Measurements from ENCODE around the genes UTP14A, ELF4, AIFM1 and STK26.

DNA sequence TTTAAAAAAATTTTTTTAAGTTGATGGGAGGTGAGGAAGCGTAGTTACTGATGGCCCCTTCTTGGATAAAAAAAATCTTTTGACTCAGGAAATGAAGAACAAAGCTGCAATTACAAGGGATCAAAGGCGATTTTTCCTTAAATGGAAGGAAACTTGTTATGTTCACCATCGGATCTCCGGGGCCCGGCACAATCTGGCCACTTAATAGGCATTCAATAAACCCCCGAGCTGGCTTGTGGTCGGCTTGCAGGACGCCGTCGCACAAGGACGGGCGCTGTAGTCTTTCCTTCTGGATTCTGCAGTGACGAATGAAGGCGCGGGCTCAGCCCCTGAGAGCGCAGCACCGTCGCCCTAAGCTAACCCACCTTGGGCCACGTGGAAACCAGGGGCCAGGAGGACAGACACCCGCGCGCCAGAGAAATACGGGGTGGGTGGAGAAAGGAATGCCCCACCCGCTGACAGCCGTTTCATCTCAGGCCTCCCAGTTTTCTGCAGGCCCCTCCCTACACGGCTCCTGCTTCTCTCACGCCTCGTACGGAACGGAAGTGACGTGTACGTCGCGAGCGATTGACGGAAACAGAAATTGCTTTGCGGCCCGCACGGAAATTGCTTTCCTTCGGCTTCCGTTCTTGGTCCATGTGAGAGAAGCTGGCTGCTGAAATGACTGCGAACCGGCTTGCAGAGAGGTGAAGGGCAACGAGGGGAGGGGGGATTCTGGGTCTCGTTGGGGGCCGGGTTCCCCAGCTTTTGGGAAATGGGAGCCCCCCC is at the start of gene UTP14A:
UTP14A (plus strand) TSS at position 614 of the 768 bp plus-strand sequence.
- RRBS: 15% methylated on average over 4 of the region's 46 CpGs

- RRBS: 37% methylated on average over 25 of the region's 107 CpGs
These were observed 1.8 kb downstream of the BCORL1 start for GRCh38 chrX:129983861-129985091.

DNA sequence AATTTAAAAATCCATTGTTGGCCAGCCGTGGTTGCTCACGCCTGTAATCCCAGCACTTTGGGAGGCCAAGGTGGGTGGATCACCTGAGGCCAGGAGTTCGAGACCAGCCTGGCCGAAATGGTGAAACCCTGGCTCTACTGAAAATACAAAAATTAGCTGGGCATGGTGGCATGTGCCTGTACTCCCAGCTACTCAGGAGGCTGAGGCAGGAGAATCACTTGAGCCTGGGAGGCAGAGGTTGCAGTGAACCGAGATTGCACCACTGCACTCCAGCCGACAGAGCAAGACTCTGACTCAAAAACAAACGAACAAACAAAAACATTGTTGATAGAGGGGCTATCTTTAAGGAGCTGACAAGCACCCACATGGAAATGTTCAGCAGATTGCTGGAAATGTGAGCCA is 46.2 kb downstream of the ELF4 start:
- RRBS: no CpG with 5 or more reads among the region's 7 CpGs

DNA sequence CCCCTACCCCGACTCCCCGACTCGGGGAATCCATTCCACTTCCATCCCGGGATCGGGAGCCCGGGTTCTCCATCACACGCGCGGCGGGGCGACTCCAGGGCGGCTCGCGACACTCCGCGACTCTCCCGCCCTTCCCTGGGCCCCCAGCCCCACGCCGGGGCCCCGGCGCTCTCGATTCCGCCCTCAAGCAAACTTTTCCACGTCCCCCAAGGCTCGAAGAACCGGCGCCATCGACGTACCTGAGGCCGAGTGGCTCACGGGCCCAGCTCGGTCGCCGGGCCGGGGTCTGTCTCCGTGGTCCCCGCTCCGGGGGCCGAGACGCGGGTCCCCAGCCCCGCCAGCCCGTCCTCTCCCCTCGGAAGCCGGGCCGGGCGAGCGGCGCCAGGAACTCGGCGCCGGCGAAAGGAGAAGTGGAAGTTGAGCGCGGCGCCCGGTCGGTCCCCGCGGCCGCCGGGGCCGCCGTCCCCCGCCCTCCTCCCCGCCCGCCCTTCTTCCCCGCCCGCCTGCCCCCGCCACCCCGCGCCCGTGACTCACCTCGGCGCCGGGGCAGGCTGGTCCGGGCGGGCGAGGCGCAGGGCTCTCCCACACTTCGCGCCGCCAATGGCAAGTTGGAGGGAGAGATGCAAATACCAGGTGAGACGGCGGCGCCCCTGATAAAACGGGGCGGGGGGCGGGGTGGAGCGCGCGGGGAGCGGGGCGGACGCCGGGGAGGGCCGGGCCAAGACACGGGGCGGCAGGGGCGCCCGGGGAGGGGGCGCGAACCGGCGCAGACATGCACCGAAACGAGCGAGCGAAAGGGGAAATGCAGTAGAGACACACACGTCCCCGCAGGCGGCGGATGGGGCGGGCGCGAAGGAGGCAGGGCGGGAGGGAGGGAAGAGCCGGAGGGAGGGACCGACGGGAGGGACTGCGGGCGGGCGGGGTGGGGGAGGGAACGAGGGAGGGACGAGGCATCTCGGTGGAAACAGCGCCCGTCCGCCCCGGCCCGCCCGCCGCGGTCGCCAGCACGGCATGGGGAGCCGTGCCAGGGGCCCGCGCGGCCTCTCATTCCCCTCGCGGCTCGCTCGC is at the start of gene ELF4:
ELF4 (minus strand) TSS at position 412 of the 1,068 bp plus-strand sequence.
- RRBS: 27% methylated on average over 48 of the region's 144 CpGs

DNA sequence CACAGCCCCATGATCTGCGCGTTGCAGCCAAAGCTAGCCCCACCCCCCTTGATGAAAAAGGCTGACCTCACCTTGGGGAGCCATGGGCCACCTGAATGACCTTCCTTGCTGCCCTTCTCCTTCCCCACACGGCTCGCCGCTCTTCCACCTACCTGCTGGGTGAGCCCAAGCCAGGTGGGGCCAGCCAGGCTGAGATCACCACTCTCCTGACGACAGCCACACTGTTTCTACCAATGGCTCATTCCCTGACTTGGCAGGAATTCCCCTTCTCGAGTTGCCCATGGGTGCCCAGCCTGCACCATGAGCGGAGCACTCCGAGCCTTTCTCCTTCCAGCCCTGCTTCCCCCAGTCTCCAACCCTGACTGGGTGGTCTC is 4.0 kb upstream of the ELF4 start:
- RRBS: no CpG with 5 or more reads among the region's 9 CpGs

DNA sequence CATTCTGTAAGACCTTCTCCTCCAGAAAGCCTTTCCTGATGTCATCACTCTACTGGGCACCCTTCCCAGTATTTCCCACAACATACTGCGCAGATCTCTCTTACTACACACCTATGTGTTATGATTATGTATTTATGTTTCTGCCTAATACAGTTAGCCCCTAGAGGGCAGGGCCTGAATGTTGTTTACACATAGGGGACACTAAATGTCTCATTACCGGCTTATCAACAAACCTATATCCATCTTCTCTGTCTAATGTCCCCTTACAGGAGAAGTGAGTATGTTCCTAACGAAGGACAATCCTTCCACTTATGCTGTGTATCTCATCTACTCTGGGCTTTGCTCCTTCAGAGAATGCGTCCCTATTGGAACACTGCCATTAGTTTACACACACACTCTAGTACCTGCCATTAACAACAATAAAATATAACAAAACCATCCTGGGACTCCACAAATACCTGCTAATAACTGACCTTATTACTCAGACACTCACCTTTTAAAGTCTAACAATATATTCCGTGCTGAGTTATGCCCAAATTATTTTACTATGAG is 21.0 kb downstream of the AIFM1 start:
- RRBS: no CpG with 5 or more reads among the region's 5 CpGs

GRCh38 chrX:130165651-130166451 is at the start of gene AIFM1:
Gene AIFM1, minus strand, starts transcription at chrX:130165841.
- RRBS: 22% methylated on average over 13 of the region's 52 CpGs

GRCh38 chrX:130170613-130171573 is 869 bp upstream of the RAB33A start:
- RRBS: no CpG with 5 or more reads among the region's 42 CpGs

- RRBS: no CpG with 5 or more reads among the region's 8 CpGs
These were observed 2.4 kb downstream of the RAB33A start for GRCh38 chrX:130174147-130174611.

GRCh38 chrX:130256449-130256648 is 12.3 kb downstream of the ZNF280C start:
- RRBS: 81% methylated on average over 2 of the region's 9 CpGs

DNA sequence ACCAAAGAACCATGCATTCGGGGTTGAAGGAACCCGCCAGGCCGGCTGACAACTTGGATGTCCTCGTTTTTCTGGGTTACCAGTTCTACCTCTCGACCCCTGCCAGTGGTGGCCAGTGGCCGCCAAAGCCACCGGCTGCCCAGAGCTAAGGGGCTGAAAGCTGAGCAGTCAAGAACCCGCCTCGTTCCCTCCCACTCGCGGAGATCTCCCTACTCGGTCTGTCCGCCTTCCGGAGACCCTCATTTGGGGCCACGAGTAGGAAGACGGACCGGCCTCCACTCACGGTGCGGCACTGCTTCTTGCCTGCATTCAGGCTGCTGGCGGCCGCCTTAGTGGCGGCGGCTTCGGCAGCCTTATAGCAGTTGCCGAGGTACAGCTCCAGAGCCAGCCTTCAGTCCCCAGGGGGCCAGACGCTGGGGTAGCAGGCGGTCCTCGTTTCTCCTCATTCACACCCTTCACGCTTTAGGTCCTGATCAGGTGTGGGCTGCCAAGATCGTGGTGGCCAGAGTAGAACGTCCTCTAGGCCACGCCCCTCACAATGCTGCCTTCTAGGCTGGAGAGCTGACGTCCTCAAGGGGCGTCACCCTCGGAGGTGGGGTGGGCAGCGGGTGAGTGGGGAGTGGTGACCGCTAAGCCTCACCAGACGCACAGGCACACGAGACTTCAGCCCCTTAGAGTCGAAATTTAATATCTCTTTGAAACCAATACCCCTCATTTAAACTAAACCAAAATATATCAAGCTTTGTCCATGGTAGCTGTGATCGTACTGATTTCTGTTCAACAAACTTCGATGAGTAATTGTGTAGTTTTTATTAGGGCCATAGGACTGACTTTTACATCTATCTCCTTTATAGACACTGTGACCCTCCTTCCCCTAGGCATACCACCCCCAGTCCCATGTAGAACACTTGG is 122.2 kb downstream of the RBMX2 start:
- RRBS: 18% methylated on average over 9 of the region's 42 CpGs

DNA sequence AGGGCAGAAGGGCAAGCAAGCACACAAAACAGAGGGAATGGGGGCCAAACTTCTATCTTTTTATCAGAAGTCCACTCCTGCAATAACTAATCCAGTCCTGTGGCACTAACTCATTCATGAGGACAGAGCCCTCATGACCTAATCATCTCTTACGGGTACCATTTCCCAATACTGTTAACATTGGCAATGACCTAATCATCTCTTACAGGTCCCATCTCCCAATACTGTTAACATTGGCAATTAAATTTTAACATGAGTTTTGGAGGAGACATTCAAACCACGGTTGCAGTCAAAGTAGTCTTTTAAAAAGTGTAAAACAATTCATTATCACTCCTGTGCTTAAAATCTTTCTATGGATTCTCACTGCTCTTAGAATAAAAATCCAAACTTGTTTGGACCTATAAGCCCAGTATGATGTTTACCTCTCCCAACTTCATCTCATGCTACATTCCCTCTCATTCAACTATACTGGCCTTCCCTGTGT is 71.9 kb downstream of the ENOX2 start:
- RRBS: no CpG with 5 or more reads among the region's 2 CpGs

DNA sequence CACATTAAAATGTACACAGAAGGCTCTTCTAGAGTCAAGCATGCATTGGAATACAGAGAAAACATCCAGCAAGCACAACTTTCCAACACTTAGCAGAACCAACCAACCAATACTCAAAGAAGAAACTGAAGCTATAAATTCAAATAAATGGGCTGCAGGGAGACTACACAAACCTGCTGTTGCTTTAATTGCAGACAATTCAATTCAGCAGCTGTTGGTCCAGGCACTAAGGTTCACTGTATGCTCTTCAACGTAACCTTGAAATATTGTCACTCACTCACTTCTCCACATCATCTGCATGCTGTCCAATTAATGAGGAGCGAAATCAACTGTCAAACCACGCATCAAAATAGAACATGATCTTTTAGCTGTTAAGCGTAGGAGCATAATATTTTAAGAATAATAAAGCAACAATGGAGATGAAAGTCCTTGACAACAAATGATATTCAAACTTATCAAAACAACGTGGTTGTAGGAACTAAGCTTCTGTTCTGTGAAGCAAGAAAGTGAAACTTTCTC is 17.0 kb downstream of the ENOX2 start:
- RRBS: no CpG with 5 or more reads among the region's 5 CpGs

DNA sequence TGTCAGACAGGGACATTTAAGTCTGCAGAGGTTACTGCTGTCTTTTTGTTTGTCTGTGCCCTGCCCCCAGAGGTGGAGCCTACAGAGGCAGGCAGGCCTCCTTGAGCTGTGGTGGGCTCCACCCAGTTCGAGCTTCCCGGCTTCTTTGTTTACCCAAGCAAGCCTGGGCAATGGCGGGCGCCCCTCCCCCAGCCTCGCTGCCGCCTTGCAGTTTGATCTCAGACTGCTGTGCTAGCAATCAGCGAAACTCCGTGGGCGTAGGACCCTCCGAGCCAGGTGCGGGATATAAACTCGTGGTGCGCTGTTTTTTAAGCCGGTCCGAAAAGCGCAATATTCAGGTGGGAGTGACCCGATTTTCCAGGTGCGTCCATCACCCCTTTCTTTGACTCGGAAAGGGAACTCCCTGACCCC is 38.1 kb downstream of the IGSF1 start:
- RRBS: no CpG with 5 or more reads among the region's 19 CpGs

GRCh38 chrX:132022645-132023423 is at the start of gene STK26:
Gene STK26, plus strand, starts transcription at chrX:132023302.
- RRBS: 29% methylated on average over 6 of the region's 51 CpGs

- RRBS: no CpG with 5 or more reads among the region's 8 CpGs
These were observed 2.0 kb downstream of the STK26 start for GRCh38 chrX:132025160-132025532.

GRCh38 chrX:132213971-132214657 is 5.1 kb downstream of the RAP2C start:
- RRBS: no CpG with 5 or more reads among the region's 6 CpGs

DNA sequence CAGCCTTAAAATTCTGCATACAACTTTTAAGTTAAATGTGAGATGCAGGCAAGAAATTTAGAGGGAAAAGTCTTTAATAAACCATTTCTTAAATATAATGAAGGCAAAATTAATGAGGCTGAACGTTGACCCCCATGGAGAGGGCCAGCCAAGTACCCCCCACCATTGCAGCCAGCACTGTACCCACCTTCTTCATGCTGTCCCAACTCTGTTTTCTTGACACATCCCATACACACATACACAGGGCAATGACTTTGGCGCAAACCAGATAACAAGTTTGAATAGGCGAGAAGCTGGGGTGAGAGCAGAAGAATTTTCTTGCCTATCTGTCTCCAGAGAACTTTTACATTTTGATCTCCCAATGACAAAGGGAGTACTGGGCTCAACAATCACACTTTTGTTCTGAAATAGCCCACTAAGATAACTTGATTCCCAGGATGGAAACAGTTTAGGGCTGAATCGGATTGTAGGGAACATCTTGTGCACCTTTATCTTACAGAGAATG is 77.8 kb downstream of the MBNL3 start:
- RRBS: no CpG with 5 or more reads among the region's 4 CpGs

DNA sequence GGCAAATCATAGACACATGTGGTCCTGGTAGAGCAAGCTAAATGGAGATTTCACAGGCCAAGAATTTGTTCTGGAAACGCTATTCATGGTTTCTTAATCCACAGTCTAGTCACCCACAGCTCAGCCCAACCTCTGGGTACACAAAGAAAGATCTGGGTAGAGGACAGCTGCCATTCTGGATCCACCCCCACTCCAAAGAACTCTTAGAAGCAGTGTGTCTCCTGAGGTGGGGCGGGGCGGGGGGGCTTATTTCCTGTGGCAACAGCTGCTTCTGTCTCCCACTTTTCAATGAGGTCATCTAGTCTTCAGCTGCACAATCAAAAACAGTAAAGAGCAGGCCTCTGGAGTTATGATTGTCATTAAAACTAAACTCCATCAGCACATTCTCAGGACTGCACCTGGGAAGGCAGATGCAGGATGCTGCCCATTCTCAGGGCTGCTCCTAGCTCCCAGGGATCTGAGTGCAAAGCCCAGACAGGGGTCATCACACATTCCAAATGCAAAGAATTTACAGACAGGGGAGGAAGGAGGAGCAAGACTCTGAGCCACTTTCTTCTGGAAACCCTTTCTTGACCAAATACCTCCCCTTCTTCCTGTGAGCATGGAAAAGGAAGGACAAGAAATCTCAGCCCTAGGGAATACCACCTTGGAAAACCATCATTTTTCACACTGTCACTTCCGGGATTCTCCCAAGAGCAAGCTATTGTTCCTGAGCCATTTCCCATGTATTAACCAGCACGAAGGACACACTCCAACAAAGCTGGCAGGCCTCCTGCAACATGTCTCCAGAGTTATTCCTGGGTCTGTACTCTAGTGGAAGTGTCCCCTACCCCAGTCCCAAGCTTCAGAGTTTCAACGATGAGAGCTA is 207.2 kb downstream of the HS6ST2 start:
- RRBS: no CpG with 5 or more reads among the region's 6 CpGs

DNA sequence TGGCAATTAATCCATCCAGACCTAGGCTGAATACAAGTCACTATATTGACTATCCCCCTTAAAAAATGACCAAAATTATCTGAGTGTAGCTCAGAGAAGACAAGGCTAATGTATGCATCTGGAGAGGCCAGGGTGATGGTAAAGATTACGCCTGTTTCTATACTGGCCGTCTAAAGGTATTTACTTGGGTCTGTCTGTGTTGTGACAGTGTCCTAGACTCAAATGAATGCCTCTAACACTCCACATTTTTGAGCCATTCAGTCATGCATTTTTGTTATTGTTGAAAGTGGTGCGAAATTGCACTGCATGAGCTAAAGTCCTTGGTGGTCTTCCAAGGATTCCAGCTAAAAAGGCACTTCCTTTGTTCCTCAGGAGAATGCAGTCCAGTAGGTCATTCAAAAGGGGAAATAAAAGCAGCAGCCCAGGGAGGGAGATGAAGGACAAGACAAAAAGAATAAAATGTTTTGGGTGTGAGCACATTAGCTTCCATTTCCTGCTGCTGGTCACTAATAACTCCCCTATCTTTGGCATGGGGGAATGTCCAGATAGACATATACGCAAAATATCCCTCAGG is 3.1 kb downstream of the GPC4 start:
- RRBS: no CpG with 5 or more reads among the region's 4 CpGs

Data from AG09319 (cell line).